Umbilical cord (tissue), 2 donors: ENCODE measurements around a stretch of chr17.

GRCh38 chr17:68222548-68223103 lies 25.2 kb upstream of the AMZ2 start:
- RAMPAGE, long total RNA = no peak

DNA sequence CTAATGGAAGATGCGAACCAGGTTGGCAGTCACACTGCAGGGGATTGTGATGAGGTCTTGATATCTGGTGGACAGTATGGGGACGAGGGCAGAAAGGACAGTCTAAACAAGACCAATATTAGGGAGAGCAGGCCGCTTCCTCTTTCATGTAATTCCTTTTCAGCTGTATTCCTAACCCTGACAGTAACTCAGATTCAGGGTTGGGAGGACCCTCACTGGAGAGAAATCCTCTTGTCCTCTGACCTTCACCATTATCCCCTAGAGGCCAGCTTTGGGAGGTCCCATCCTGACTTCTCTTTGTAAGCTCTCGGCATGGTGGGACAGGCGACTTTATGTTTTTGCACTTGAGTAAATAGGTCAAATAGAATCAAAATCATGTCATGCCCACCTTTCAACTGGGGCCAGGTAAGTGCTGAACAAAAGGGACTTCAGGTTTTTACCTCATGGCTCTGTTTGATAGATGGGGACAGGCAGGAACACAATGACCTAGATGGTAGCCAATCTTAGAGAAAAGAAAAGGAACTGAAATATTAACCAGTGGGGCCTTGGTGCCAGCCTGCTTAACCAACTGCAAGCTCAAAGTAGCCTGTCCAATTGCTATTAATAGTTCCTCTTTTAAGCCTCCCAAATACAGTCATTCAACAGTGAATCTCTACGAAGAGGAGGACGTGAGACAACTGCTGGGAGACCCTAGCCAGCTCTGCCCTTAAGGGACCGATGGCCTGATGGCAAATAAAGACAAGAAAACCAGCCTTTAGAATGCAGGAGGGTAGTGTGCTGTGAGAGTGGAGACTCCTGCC lies 27.9 kb downstream of the ARSG start:
- RAMPAGE, long total RNA = no peak

- RAMPAGE, long total RNA = no peak
Measured at GRCh38 chr17:68379569-68380214, 77.6 kb downstream of the WIPI1 start.

DNA sequence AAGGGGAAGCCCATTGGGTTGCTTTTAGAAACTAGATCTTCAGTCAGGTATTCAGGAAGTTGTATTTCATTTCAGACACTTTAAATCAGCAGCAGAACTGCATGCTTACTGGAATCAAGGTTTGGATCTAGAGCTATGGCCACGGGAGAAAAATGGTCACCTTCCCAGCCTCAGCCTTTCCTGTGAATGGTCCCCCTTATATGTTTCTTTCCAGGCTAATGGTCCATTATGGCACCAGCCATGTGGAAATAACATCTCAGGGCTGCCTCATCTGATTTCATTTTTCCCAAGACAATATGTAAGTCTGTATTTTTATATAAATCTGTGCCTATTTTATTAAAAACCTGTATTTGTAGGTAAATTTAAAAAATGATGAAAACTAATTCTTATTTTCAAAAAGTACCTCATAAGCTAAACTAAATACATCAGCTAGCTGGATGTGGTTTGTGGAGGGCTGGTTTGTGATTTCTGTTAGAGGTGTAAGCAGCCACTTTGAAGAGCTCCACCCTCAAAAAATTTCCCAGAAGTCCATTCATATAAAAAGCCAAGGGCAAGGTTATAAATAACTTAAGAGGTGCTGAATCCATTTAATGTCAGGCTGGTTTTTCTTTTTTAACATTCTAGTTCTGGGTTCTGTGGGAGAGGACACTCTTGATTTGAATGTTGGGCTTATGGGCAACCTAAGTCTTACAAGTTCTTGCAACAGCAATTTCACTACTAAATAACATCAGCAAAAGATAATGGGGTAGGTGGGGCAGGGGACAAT lies 3.2 kb upstream of the WIPI1 start:
- RAMPAGE, long total RNA = no peak

GRCh38 chr17:68461480-68462053 lies 4.3 kb upstream of the WIPI1 start:
- RAMPAGE, long total RNA = no peak

- RAMPAGE, long total RNA = no peak
Measured at GRCh38 chr17:68497983-68498427, 14.2 kb upstream of the PRKAR1A start.

- RAMPAGE, long total RNA = no peak
Measured at GRCh38 chr17:68515334-68515783, 3.1 kb downstream of the PRKAR1A start.

DNA sequence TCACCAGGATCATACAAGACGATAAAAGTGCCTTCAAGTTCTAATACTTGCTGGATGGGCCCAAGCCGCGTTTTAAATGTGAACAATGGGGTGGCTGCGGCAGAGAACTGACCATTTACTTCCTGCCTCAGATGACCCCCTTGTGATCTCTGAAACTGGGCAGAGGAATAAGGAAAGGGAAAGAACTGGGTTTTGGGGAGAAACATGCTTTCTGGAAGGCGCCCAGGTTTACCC lies 1.7 kb downstream of the FAM20A start:
- RAMPAGE, long total RNA = no peak

GRCh38 chr17:68790322-68790819 lies 164.8 kb downstream of the ABCA8 start:
- RAMPAGE, long total RNA = no peak

GRCh38 chr17:68952970-68953919 lies 1.9 kb downstream of the ABCA8 start:
- RAMPAGE, long total RNA = no peak

DNA sequence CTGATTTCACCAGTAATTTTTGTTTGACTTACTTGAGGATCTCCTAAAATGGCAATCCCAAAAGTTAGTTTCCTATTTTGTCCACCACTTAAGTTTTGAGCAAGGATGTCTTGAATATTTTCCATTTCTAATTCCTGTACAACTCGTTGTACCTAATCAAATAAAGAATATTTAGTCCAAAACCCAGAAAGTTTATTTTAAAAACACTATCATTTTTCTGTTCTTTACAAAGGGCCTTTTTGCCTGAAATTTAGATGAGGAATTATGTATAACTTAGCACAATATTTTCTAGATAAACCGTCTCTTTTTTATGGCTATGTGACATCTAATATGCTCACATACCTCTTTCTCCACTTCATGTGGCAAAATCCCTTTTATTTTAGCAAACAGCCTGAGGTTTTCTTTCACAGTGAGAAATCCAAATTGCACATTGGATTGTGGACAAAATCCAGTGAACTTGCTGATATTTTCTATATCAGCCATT lies 33.4 kb downstream of the ABCA9 start:
- RAMPAGE, long total RNA = no peak

- RAMPAGE, long total RNA = no peak
Measured at GRCh38 chr17:69093217-69093947, 32.7 kb upstream of the ABCA9 start.

GRCh38 chr17:69150965-69151567 lies 9.4 kb upstream of the ABCA6 start:
- RAMPAGE, long total RNA = no peak

DNA sequence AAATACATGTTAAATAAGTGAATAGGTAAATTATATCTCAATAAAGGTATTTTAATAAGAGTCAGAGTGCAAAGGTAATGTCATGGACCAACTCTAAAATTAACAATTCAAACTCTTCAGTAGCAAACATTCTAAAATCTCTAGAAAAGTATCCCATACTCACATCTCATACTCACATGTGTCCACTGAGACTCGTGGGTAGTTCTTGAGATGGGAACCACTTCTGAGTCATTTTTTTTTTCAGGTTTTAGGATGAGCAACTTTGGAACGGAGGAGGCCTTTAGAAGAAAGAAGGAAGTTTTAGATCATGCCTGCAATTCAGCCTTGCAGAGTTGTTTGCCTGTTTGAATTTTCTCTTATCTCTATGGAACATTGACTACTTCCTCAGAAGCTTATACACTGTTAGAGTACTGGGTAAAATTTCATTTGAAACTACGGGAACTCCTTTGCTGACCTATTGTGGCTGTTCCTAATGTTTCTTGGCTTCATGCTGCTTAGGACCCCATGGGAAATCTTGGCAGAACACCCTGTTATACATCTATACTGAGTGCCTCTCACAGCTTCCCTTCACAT lies 70.7 kb downstream of the MAP2K6 start:
- RAMPAGE, long total RNA = no peak

- RAMPAGE, long total RNA = no peak
Measured at GRCh38 chr17:70050977-70051464, 24.0 kb upstream of the KCNJ16 start.

DNA sequence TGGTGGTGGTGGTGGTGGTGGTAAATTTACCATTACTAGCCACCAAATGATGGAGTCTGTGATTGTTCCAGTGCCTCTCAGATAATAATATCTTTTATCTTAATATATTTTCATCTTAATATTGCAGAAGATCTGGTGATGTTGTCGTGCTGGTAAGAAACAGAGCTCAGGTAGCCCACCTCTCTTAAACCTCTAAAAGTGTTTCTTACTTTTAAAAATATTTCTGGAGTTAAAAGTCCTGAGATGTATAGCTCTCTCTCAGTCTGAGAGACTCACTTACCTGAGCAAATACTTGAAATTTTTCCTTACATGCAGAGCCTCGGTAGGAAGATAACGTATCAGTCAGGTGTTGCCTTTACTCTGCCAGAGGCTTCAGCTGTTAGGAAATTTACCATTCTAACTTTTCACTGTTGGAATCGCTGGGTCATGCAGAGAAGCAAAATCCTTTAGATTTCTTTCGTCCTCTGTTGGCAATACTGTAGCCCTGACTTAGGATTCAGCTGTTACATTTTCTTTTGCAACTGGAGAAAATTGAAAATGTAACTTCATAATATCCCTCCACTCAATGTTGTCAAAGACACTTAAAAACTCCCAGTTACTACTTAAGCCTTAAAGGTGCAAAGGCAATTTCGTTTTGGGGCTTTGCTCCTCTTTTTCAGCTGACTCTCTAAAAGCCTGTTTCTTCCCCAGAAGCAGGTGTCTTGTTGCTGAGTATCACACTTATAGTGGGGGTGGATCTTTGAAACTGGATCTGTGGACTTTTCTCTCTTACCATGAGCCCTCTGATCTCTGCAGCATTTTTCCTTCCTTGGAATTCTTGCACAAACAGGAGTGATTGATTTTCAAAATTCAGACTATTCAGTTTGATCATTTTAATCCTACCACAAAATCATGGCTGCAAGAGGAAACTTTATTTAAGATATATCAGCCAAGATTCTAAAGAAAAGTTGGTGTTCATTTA lies 19.9 kb upstream of the KCNJ16 start:
- RAMPAGE, long total RNA = no peak

- RAMPAGE, long total RNA = no peak
Measured at GRCh38 chr17:70099027-70099858, 24.2 kb downstream of the KCNJ16 start.

- RAMPAGE, long total RNA = no peak
Measured at GRCh38 chr17:70137781-70138640, 31.3 kb upstream of the KCNJ2 start.

DNA sequence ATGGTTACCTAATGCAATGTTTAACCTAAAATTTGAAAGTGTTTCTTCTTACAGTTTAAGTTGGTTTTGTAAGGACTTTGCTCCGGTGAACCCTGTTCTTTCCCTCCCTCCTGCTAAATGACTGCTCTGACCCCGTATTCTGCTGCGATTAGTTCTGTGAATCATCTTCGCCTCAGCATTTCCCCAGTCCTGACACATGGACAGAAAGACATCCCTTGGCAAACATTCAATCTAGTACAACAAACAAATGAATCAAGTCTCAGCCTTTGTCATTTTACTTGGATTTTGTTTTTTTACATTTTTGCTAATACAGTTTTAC lies 15.4 kb downstream of the KCNJ2 start:
- RAMPAGE, long total RNA = no peak

DNA sequence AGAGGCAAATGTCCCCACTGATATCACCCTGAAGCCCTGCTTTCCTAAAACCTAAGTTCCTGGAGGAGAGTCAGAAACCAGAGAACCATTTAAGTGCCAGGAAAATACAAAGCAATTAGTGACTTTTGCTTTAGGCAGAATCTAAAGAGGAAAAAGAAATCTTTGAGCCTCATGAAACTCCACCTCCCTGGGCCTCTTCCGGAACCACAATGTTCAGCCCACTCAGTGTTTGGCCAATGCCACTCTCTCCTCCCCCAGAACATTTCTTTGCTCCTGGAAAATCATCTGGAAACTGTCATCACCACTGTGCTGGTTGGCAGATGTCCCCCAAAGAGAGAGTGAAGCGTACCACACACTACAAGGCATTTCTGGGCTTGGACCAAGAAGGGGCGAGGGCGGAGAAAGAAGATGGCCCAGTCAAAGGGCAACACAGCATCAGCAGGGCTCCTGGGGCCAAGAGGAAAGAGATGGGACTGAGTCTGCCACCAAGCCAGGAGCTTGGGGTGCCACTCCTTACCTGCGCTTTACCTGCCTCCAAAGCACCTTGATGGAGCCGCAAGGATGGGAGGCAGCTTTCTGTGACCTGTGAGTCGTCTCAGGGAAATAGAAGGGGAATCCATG lies 7.0 kb upstream of the SOX9 start:
- RAMPAGE, long total RNA = no peak